Non-pigmented ciliary epithelial cell (primary cell): ENCODE results near the gene AVP.

DNA sequence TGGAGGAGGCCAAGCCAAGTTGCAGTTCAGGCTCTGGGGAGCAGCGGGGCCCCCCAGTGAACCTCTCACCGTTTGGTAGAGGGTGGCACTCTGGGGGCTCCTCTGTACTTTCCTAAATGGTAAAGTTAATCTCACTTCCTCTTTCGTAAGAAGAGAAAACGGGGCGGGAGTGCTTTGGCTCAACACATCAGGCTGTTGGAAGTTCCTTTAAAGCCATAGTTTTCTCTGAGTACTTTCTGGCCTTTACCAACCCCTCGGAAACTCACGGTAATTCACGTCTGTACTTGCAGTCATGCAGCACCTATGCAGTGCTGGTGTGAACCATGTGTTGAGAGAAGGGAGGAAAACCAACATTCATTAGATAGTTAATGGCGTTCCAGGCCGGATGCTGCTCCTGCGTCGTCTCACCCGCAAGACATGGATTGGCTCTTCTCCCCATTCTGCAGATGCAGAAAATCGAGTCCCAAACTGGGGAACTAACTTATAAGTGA lies 2.9 kb downstream of the SIRPA start:
- RRBS: no CpG with 5 or more reads among the region's 14 CpGs

GRCh38 chr20:1927843-1928809 lies 32.9 kb downstream of the SIRPA start:
- RRBS: 88% methylated on average over 2 of the region's 15 CpGs

DNA sequence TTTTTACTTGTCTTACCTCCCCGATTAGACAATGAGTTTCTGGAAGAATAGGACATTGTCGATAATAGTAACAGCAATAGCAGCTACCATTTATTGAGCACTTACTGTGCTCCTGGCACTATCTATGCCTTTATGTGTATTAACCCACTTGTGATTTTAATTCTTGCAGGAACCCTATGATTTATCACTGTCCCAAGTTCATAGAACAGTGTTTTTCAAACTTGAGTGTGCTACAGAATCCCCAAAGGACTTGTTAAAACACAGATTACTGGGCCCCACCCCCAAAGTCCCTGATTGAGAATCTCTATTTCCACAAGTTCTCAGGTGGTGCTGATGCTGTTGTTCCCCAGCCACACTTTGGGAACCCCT lies 35.7 kb downstream of the SIRPA start:
- RRBS: no CpG with 5 or more reads among the region's 2 CpGs

DNA sequence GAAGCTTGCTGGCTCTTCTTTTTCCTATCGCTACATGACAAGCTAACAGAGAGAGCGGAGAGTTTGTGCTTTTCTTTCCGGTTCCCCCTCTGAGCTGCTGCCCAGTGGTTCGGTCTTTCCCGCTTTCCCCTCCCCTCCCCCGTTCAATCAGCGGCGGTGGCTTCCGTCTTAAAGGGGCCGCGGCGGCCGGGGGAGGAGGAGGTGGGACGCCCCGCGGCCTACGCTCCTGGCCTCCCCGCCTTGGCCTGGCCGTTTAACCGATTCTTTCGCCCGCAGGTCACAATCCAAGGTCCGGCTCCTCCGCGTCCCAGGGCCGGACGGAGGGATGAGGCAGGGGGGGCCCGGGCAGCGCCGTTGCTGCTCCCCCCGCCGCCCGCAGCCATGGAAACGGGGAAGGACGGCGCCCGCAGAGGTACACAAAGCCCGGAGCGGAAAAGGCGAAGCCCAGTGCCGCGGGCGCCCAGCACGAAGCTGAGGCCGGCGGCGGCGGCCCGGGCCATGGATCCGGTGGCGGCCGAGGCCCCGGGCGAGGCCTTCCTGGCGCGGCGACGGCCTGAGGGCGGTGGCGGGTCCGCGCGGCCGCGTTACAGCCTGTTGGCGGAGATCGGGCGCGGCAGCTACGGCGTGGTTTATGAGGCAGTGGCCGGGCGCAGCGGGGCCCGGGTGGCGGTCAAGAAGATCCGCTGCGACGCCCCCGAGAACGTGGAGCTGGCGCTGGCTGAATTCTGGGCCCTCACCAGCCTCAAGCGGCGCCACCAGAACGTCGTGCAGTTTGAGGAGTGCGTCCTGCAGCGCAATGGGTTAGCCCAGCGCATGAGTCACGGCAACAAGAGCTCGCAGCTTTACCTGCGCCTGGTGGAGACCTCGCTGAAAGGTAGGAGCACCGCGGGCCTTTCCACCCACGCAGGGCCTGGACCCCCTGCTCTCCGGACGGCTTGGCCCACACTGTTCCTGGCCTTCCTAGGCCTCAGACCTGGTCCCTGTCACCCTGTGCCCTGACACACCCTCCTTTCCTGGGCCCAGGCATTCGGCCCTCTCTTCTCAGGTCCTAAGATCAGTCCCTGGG lies 1.2 kb downstream of the STK35 start:
- RRBS: under 1% methylated on average over 33 of the region's 99 CpGs

- RRBS: 3% methylated on average over 37 of the region's 103 CpGs
Measured at GRCh38 chr20:2206905-2208200, 88.4 kb upstream of the TGM3 start.

GRCh38 chr20:2236922-2237420 lies 58.8 kb upstream of the TGM3 start:
- RRBS: no CpG with 5 or more reads among the region's 12 CpGs

GRCh38 chr20:2261235-2261451 lies 34.7 kb upstream of the TGM3 start:
- RRBS: no CpG with 5 or more reads among the region's 5 CpGs

- RRBS: no CpG with 5 or more reads among the region's 11 CpGs
Measured at GRCh38 chr20:2264698-2265405, 30.9 kb upstream of the TGM3 start.

GRCh38 chr20:2314710-2315637 lies 19.2 kb downstream of the TGM3 start:
- RRBS: no CpG with 5 or more reads among the region's 9 CpGs

DNA sequence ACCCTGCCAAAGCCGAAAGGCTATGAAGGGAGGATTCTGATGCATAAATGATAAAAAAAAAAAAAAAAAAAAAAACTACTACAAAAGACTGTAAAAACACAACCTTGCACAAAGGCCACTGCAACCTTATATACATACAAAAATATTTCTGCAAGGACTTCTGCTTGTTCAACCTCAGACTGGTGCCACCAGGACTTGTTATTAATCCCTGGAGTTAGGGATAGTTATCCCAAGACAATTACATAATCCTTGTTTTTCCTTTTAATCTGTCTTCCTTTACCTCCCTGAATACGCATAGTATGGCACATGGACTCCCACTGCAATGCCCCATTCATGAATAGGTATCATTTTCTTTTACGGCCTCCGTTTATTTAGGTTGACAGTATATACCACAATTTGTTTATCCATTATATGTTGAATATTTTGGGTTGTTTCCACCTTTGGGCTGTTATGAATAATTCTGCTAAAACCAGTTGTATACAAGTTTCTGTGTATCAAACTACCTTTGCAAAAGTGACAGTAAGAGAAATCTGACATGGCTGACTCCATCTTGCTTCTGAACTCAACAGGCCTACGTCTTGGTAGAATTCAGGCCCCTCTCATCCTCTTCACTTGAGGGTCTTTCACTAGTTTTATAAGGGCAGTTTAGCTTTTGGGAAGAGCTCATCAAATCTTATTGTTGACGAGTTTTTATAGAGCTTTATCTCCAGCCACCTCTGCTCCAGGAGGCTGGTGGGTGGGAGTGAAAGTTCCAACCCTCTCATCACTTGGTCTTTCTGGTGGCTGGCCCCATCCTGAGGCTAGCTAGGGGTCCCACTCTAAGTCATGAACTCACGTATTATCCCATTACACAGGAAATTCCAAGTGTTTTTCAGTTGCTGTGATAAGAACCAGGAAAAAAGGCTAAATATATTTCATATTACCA lies 11.8 kb downstream of the SNRPB start:
- RRBS: no CpG with 5 or more reads among the region's 7 CpGs

DNA sequence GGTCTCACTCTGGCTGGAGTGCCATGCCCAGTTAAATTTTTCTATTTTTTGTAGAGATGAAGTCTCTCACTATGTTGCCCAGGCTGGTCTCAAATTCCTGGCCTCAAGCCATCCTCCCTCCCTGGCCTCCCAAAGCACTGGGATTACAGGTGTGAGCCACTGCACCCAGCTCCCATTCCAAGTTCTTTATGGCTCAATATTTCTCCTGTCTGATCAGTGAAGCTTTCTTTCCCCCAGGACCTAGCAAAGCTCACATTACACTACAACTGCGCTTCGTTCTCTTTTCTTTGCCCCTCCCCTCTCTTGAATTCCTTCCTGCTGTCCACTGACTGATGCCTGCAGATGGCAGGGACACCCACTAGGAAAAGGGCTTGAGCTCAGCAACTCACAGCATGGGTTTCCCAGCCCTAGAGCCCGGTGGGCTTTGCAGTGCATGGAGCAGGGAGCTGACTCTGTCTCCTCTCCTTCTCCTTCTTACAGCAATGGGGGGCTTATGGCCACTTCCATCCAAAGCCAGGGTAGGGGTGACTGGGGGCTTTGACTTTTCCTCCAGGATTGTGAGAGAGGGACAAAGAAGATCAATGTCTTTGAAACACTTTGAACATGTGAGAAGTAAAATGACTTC lies 52.7 kb upstream of the NOP56 start:
- RRBS: no CpG with 5 or more reads among the region's 3 CpGs

DNA sequence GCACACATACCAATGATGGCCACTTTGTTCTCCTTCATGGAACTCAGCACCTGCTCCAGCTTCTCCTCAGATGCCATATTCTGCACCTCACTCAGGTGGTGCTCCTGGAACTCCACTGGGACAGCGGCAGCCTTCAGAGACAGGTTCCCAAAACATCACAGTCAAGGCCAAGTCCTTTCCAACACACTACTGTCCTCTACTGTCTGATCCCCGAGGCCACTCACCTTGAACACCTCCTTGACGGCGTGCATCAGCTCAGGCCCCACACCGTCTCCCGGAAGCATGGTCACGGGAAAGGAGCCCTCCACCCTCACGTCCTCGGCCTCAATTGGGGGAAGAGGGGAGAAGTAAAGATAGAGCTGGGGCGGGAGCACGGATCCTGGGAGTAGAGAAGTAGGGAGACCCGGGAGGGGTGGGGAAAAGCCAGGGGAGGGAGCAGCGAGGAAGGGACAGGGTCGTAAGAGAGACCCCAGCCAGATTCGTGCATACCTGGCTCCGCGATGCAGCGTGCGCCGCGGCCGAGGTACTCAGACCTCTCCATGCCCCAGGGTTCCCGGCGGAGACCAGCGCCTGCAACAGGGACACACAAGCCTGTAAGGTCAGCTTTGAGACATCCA lies 472 bp downstream of the IDH3B start:
- RRBS: no CpG with 5 or more reads among the region's 25 CpGs

DNA sequence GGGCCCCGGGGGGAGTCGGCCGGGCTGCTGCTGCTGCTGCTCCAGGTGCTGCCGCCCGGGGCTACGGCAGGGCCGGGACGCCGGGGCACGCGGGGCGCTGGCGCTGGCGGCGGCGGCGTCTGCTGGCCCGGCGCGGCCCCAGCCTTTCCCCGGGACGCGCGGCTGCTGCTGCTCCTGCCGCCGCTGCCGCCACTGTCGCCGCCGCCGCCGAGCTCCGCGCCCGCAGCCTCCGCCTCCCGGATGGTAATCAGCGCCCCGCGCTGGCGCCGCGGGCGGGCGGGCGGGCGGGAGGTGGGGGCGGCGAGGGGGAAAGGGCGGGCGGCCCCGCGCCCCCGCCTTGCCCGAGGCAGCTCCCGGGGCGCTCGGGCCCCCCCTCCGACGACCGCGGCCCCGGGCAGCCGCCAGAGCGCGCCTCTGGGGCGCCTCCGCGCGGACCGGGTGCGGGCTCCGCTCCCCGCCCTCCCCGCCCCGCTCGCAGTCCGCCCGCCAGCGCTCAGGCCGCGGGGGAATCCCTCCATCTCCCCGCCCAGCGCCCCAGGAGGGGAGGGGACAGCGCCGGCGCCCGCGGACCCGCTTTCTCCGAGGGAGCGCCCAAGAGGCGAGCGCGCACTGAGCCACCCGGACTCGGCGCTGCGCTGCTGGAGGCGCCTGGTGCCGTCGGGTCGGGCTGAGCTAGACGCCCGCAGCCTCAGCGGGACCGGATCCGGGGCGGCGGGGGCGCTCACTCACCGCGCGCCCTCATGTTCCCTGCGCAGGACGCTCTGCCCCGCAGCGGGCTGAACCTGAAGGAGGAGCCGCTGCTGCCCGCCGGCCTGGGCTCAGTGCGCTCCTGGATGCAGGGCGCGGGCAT lies 551 bp downstream of the EBF4 start:
- RRBS: 2% methylated on average over 67 of the region's 124 CpGs

DNA sequence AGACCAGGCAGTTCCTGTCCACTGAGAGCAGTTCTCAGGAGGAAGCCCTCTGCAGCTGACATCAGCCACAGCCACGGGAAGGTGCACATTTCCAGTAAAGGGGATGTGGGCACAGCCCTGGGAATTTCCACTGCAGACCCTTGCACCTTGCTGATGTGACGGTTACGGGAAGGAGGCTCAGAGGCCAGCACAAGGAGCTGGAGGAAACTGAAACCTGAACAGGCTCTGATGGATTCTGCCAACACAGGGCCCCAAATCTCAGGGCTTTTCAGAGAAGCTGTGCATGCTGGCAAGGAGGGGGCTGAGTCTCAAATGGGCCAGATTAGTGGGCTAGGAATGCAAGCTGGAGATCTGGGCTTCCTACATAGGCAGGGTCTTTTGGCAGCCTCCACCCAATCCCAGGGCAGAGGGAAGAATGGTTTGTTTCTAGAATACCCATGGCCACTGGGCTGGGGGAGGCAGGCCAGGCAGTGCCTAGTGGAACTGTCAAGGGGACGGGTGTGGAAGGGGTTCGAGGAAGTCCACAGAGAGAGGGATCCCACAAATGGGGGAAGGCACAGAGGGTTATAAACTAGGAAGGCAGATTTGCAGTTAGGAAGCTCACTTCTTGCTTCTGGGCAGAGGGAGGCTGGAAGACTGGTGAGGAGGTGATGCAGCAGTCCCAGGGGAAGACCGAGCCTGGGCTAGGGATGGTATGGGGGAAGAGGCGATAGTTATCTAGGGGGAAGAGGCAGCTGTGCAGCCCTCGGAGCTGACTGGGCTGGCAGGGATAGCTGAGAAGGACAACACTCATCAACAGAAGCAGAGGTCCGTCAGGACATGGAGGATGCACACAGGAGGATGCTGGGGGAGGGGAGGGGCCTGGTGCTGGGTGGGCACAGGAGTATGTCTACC lies 14.4 kb downstream of the EBF4 start:
- RRBS: no CpG with 5 or more reads among the region's 9 CpGs

DNA sequence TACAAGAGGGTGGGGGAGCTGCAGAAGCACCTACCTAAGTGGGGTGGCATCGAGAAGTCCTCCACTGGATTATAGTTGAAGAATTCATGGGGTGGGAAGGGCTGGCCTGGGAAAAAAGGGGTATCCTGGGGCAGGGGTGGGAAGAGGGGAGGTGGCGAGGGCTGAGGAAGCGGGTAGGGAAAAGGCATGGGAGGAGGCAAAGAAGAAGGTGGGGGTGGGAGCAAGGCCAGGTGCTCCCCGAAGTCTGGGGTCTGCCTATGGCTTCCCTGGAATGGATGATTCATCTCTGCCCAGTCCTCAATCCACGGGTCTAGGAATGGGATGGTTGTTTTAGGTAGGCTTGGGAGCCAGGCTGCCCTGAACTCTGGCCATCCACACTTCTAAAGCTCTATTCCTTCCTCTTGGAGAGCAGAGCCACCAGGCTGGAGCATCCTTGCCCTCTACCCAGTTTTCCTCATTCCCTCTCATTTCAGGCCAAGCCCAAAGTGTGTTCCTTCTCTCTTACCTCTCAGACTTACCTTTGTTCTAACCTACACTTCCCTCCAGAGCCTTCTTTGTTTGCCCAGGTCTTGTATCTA lies 4.4 kb downstream of the PCED1A start:
- RRBS: no CpG with 5 or more reads among the region's 5 CpGs

DNA sequence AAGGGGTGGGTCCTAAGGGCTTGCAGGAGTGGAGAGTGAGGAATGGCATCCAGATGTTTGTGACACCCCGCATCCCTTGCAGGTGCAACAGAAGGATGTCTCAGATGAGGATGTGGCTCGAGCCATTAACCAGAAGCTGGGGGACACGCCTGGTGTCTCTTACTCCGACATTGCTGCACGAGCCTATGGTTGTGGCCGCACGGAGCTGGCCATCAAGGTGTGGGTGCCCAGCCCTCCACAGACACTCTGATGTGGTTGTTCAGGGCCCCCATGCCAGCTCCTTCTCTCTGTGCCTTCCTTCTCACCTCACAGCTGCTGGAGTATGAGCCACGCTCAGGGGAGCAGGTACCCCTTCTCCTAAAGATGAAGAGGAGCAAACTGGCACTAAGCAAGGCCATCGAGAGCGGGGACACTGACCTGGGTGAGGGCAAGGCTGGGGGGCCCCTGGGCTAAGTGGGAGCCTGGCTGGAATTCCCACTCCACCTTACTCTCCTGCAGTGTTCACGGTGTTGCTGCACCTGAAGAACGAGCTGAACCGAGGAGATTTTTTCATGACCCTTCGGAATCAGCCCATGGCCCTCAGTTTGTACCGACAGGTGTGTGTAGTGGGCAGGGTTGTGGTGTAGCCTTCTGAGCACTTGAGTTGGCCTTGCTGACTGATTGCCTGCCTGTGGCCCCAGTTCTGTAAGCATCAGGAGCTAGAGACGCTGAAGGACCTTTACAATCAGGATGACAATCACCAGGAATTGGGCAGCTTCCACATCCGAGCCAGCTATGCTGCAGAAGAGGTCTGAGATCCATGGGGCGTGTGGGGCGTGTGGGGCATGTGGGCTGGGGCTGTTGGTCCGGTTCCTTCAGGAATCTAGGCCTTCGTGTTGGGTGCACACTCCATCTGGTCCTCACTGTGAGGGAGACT lies 9.2 kb upstream of the PTPRA start:
- RRBS: no CpG with 5 or more reads among the region's 21 CpGs

GRCh38 chr20:3022292-3022987 lies 21.0 kb upstream of the GNRH2 start:
- RRBS: no CpG with 5 or more reads among the region's 11 CpGs

DNA sequence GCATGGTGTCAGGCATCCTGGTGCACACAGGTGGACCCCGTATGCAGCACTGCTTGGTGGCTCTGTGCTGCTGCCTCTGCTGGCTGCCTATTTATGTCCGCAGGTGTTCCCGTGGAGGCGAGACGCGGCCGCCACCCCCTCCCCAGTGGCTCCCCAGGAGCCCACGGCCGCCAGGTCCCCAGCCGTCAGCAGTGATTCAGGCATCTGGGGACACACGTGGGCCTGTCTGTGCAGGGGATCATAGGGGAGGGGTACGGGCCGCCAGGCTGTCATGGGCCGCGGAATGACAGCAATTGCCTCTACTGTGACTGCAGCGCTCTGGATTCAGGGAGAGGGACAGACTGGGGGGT lies at the start of gene AVP:
Gene AVP (minus strand): TSS at position 66 of the 350 bp plus-strand sequence.
- RRBS: no CpG with 5 or more reads among the region's 16 CpGs

DNA sequence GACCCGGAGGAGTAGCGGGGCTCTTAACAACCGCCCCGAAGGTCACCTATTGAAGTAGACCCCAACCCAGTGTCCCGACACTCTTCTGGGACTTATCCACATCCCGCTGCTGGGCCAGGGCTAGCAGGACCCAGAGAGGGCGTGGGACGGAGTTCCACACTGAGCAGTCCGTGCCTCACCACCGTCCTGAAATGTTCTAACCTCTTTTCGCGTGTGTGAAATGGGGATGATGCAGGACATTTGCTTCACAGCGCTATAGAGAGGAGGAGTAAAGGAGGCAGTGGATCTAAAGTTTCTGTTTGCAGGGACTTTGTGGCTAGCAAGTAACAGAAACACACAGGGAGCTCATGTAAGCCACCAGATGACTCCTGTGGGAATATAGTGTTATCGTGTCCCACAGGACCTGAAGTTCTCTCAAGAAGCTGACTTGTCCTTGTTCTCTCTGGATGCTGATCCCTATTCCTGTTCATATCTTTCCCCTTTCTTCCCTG lies 626 bp downstream of the ITPA start:
- RRBS: 3% methylated on average over 1 of the region's 14 CpGs

- RRBS: no CpG with 5 or more reads among the region's 4 CpGs
Measured at GRCh38 chr20:3413265-3413464, 5.7 kb upstream of the DNAAF9 start.